AG04450 (cell line): ENCODE measurements around a stretch of chr4.

GRCh38 chr4:89306351-89307216 is 1.0 kb downstream of the GPRIN3 start:
- CAGE, long polyA plus RNA: no peak
- RRBS: no CpG with 5 or more reads among the region's 12 CpGs

GRCh38 chr4:89407396-89407621 is 99.7 kb upstream of the GPRIN3 start:
- CAGE, long polyA plus RNA: no peak
- RRBS: no CpG with 5 or more reads among the region's 2 CpGs

GRCh38 chr4:89489321-89489870 is 181.8 kb upstream of the GPRIN3 start:
- CAGE, long polyA plus RNA: no peak
- RRBS: no CpG with 5 or more reads among the region's 15 CpGs

DNA sequence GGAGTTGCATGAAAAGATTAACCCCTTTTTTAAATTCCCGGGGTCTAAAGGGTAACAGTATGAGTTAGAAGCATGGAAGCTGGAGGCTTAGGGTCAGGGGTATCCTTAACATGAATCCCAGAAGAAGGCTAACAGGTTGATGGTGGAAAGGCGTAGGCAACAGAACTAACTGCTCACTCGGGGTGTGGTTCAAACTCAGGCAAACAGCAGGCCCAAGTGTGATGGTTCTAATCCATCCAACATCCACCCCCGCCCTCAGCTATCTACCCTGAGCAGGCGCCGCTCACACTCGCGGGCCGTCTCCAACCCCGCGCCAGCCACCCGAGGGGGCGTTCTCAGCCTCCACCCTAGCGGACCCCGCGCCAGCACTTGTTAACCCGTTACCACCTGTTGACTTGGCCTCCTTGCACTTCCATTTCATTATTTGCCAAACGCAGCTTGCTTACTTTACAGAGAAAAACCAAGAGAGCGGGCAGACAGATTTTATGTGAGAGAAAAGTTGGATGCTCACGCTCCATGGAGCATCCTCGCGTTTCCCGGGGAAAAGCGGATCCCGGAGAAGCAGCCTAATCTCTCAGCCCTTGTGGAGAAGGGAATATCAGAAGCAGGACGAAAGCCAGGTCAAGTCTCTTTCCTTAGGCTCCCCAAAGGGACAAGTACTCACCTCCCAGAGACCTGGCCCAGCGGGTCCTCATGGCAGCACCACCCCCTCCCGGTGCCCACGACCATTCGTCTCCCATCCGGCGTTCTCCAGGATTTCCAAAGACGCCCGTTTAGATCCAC is 820 bp downstream of the SNCA start:
- CAGE, long polyA plus RNA: no peak
- RRBS: no CpG with 5 or more reads among the region's 34 CpGs

DNA sequence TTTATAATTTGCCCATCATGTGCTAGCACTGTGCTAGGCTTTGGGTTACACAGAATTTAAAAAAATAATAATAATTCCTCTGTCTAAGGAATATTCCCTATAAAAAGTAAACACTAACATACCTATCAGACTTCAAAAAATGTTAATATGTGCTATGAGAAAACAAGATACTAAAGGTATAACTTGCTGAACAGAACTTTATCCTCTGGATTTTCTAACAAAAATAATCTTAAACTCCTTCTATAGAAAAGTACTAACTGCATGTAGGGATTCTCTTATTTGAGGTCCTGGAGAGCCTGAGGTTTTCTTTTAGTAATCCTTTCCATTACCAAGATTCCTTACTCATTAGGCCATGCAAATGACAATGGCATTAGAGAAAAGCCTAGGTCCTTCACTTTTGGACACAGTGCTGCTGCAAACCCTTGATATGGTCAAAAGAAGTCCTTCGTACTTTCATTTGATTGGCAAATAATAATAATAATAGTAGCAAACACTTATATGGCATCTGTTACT is 3.1 kb downstream of the MMRN1 start:
- CAGE, long polyA plus RNA: no peak
- RRBS: no CpG with 5 or more reads among the region's 1 CpG

GRCh38 chr4:89929320-89930159 is 34.9 kb downstream of the MMRN1 start:
- CAGE, long polyA plus RNA: no peak
- RRBS: no CpG with 5 or more reads among the region's 4 CpGs

- CAGE, long polyA plus RNA: no peak
- RRBS: no CpG with 5 or more reads among the region's 15 CpGs
These were observed 29.1 kb upstream of the GRID2 start for GRCh38 chr4:92274514-92275287.

DNA sequence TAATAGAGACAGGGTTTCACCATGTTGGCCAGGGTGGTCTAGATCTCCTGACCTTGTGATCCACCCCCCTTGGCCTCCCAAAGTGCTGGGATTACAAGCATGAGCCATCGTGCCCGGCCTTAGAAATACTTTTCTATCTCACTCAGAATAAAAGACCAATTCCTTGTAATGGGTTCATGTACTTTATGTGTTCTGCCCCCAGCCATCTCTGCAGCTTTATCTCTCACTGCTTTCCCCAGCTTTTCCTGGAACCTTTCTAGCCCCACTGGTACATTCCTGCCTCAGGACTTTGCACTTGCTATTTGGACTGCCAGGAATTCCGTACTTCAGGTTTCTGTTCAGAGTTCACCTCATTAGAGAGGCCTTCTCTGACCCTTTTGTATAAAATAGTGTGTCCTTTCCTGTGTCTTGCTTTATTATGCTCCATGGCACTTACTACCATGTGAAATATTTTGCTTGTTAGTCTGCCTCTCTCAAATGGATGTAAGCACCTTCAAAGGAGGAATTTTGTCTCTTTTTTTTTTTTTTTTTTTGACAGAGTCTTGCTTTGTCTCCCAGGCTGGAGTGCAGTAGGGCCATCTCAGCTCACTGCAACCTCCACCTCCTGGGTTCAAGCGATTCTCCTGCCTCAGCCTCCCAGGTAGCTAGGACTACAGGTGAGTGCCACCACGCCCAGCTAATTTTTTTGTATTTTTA is 112.5 kb downstream of the PDLIM5 start:
- CAGE, long polyA plus RNA: no peak
- RRBS: no CpG with 5 or more reads among the region's 5 CpGs

GRCh38 chr4:94572737-94573193 is 121.0 kb downstream of the PDLIM5 start:
- CAGE, long polyA plus RNA: no peak
- RRBS: no CpG with 5 or more reads among the region's 2 CpGs

GRCh38 chr4:94666696-94667123 is 91.0 kb upstream of the BMPR1B start:
- CAGE, long polyA plus RNA: no peak
- RRBS: no CpG with 5 or more reads among the region's 2 CpGs

- CAGE, long polyA plus RNA: no peak
- RRBS: no CpG with 5 or more reads among the region's 5 CpGs
These were observed 293.0 kb downstream of the UNC5C start for GRCh38 chr4:95255784-95256130.

GRCh38 chr4:95539190-95539676 is 9.5 kb downstream of the UNC5C start:
- CAGE, long polyA plus RNA: no peak
- RRBS: no CpG with 5 or more reads among the region's 5 CpGs

GRCh38 chr4:95544572-95545399 is 4.0 kb downstream of the UNC5C start:
- CAGE, long polyA plus RNA: no peak
- RRBS: no CpG with 5 or more reads among the region's 3 CpGs

GRCh38 chr4:95545413-95546158 is 3.2 kb downstream of the UNC5C start:
- CAGE, long polyA plus RNA: no peak
- RRBS: no CpG with 5 or more reads among the region's 7 CpGs

- CAGE, long polyA plus RNA: no peak
- RRBS: no CpG with 5 or more reads among the region's 20 CpGs
These were observed 533 bp downstream of the UNC5C start for GRCh38 chr4:95548275-95548604.

GRCh38 chr4:97148785-97149233 is 994.5 kb downstream of the STPG2 start:
- CAGE, long polyA plus RNA: no peak
- RRBS: no CpG with 5 or more reads among the region's 7 CpGs

- CAGE, long polyA plus RNA: no peak
- RRBS: no CpG with 5 or more reads among the region's 5 CpGs
These were observed 1.8 kb upstream of the RAP1GDS1 start for GRCh38 chr4:98259464-98259798.

GRCh38 chr4:98320889-98321316 is 59.7 kb downstream of the RAP1GDS1 start:
- CAGE, long polyA plus RNA: no peak
- RRBS: no CpG with 5 or more reads among the region's 10 CpGs

DNA sequence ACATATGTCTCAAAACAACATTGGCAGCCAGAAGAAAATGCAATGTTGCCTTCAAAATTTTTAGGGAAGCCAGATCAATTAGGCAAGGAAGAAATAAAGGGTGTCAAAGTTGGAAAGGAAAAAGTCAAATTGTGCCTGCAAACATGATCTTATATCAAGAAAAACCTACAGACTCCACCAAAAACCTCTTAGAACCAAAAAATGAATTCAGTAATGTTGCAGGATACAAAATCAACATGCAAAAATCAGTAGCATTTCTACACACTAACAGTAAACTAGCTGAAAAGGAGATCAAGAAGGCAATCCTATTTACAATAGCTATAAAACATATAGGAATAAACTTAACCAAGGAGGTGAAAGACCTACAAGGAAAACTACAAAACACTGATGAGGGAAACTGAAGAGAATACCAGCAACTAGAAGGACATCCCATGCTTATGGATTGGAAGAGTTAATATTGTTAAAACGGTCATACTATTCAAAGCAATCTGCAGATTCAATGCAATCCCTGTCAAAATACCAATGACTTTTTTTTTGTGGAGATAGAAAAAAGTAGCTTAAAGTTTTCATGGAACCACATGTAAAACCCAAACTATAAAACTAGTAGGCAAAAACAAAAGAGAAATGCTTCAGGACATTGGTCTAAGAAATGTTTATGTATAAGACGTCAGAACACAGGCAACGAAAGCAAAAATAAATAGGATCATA is 137.5 kb downstream of the RAP1GDS1 start:
- CAGE, long polyA plus RNA: no peak
- RRBS: no CpG with 5 or more reads among the region's 3 CpGs

GRCh38 chr4:98652918-98653461 is 5.4 kb downstream of the TSPAN5 start:
- CAGE, long polyA plus RNA: no peak
- RRBS: no CpG with 5 or more reads among the region's 5 CpGs